ENCODE data around the genes STAP2, TICAM1, KDM4B and MICOS13.

GRCh38 chr19:4174165-4174659 lies 8.2 kb downstream of the SIRT6 start:
- PRO-cap = bidirectional peak, plus-strand start at chr19:4174511, minus-strand start at chr19:4174374

DNA sequence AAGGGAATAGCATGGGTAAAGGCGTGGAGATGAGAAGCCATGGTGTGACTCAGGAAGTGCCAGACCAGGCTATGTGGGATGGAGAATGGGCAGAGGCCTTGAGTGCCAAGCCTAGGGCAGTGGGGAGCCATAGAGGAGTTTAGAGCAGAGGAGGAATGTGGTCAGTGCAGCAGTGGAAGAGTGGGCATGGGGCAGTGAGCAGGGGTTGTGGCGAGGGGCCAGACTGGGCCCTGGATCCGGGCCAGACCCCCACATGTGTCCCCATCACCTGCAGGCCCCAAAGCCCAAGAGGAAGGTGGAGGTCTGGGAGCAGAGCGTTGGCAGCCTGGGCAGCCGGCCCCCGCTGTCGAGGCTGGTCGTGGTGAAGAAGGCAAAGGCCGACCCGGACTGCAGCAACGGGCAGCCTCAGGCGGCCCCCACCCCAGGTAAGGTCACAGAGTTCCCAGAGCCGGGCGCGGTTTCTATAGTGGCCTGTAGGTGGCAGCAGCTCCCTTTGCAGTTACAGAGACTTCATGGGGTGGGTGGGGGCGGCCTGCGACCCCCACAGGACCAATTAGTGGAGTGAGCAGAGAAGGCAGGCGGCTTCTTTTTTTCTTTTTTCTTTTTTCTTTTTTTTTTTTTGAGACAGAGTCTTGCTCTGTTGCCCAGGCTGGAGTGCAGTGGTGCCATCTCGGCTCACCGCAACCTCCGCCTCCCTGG lies 11.6 kb upstream of the SHD start:
- PRO-cap = no peak

DNA sequence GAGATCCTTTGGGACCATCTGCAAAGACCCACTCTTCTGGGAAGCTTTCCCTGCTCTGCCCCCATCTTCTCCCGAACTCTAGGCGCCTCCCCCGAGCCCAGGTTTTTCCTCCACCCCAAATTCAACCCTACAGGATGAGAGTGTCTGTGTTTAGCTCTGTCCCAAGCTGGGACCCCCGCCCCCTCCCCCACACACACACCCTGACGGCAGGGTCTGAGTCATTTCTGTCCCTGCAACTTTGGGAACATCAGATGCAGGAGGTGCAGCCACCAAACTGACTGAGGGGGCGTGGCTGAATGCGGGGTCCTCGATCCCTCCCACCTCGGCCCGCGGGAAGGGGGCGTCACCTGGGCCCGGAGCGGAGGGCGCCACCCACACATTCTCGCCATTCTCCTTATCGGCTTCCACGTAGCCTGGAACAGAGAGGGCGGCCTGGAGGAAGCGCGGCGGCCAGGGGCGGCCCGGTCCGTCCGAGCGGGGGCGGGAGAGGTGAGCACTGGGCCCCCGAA lies 12.0 kb downstream of the STAP2 start:
- PRO-cap = no peak

DNA sequence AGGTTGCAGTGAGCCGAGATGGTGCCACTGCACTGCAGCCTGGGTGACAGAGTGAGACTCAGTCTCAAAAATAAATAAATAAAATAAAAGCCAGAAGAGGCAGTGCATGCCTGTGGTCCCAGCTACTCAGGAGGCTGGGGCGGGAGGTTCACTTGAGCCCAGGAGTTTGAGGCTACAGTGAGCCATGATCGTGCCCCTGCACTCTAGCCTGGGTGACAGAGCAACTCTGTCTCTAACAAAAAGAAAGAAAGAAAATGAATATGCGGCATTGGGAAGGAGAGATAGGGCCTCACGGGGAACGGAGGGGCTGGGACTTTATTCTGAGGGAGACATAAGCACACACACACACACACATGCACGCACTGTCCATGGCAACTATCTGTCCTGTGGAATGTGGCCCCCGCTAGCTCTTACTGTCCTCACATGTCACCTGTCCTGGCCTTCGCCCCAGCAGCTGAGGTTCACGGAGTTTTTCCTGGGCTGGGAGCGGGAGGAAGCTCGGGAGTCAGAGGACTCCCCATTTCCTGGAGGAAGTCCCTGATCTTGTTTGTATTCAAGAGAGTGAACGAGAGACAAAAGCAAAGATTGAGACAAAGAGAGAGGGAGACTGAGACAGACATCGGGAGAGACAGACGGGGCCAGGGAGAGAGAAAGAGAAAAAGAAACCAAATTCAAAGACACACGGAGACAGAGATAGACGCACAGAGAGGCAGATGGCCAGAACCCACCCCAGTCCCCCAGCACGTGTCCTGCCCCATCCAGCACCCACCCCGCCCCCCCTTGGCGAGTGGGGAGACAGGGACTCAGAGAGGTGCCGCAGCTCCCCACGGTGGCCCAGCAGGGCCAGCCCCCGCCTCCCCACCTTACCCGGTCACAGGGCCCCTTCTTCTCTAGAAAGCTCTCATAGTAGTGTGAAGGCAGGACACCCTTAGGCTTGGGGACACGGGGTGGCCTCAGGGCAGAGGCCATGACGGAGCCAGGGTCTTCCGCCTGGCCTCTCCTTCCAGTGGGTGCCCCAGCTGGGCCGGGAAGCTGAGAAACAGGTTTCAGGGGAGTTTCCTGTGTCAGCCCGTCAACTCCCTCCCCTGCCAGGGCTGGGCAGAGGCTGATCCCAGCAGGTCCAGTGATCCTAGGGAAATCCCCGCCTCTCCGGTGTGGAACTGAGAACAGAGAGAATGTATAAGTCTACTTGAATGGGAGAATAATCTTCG lies at the start of gene STAP2:
STAP2 (minus strand) TSS at position 1,043 of the 1,211 bp plus-strand sequence.
- PRO-cap = bidirectional peak, plus-strand start at position 481 of the sequence, minus-strand start at position 412 of the sequence; bidirectional peak, plus-strand start at position 1,123 of the sequence, minus-strand start at position 1,008 of the sequence

GRCh38 chr19:4379869-4380740 lies 20.2 kb downstream of the SH3GL1 start:
- PRO-cap = no peak

- PRO-cap = bidirectional peak, plus-strand start at chr19:4722838, minus-strand start at chr19:4722720; bidirectional peak, plus-strand start at chr19:4723266, minus-strand start at chr19:4723349
Measured at GRCh38 chr19:4722504-4723576, 802 bp downstream of the DPP9 start.

DNA sequence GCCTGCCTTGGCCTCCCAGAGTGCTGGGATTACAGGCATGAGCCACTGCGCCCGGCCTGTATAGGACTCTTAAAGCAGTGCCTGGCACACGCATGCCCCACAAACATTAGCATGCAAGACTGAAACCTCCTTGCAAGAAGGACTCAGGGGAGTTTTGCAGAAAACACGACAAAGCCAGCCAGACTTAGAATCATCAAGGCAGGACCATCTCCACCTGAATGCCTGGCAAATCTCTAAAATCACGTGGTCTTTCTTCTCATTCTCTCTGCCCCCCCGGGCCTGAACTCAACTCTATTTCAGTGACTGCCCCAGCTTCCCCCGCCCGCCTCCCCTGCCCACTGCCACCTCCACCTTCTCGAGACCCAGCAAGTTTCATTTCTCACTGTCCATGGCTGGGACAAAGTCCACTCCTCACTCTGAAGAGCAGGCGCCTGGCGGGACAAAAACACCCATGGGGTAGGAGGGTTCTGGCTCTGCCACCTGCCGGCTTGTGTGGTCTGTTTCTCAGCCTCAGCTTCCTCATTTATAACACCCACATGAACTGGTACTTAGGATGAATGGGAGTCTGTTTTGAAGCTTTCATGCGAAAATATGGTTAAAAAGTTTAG lies 2.3 kb downstream of the TICAM1 start:
- PRO-cap = bidirectional peak, plus-strand start at position 426 of the sequence, minus-strand start at position 340 of the sequence

- PRO-cap = bidirectional peak, plus-strand start at chr19:4831397, minus-strand start at chr19:4831448; bidirectional peak, plus-strand start at chr19:4831825, minus-strand start at chr19:4831737
Measured at GRCh38 chr19:4831009-4832105, at the start of gene TICAM1. TSS of gene TICAM1 (minus strand) at chr19:4831712.

- PRO-cap = no peak
Measured at GRCh38 chr19:4832106-4832321, 502 bp upstream of the TICAM1 start.

DNA sequence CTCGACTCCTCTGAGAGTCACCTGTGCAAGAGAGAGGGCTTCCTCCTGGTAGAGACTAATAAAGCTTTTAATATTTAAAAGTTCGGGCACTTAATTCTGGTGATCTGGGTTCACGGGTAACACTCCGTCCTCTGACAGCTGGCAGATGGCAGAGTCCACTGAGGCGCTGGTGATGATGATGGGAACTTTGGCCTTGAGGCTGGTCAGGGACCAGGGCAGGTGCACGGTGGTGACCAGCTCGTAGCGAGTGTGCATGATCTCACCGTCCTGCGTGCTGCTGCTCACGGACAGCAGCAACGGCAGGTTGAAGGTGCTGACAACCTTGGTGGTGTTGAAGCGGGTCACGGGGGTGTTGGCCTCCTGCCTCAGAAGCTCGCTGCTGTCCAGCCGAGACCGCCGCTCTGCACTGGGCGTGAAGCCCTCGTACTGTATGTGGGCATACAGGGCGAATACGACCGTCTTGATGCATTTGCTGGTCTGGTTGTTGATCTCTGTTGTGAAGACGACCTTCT lies 11.7 kb downstream of the ARRDC5 start:
- PRO-cap = no peak

GRCh38 chr19:4968361-4969720 lies at the start of gene KDM4B:
TSS of gene KDM4B (plus strand) at chr19:4969113.
- PRO-cap = unidirectional peak, minus-strand start at chr19:4968646; unidirectional peak, plus-strand start at chr19:4969112

DNA sequence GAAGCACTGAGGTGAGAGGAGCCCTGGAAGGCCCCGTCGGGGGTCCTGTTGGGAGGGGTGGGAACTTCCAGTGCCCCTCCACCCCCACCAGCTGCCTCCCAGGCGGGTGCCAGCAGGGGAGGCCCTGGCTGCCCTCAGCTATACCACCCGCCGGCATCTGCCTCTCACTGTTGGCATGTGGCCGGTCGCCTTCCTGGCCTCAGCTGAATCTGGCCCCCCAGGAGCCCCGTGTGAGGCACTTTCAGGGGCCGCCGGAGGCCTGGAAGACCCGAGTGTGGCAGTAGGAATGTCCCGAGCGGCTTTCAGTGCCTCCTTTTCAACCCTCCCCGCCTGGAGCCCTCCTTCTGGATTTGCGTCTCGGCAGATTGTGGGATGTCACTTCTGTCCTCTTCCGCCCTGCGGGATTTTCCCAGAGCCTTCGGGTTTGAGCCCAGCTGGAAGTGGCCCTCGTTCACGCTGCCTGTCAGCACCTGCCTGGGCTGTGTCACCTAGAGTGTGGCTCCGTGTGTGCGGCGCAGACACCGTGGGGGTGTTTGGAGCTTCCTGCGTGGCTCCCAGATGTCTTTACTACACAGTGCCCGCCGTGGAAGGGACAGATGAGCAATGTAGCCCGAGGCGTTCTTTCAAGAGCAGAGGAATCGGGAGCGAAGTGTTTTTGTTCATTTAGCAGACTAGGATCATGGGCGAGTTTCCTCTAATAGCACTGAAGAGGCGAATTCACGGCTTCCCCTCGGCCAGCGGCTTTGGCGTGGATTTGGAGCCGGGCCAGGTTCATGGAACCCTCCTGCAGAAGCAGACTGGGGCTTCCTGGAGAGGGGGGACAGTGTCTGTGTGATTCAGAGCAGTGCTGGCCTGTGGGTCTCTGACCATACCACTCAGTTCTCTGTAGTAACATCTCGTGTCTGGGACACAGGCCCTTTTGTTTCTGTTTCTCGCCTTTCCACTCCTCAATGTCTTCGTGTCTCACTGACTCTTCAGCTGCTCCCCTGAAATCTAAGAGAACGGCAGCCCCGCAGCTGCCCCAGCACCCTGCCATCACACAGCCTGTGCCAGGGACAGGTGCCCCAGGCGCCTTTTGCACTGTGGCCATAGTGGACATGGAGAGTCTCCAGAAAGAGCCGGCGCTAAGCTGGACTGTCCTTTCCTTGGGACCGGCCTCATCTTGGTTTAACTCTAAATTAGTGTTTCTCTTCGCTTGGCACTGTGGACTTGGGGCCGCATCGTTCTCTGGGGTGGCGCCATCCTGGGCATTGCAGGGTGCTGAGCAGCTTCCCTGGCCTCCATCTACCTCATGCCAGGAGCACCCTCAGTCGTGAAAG lies 68.0 kb downstream of the KDM4B start:
- PRO-cap = no peak

DNA sequence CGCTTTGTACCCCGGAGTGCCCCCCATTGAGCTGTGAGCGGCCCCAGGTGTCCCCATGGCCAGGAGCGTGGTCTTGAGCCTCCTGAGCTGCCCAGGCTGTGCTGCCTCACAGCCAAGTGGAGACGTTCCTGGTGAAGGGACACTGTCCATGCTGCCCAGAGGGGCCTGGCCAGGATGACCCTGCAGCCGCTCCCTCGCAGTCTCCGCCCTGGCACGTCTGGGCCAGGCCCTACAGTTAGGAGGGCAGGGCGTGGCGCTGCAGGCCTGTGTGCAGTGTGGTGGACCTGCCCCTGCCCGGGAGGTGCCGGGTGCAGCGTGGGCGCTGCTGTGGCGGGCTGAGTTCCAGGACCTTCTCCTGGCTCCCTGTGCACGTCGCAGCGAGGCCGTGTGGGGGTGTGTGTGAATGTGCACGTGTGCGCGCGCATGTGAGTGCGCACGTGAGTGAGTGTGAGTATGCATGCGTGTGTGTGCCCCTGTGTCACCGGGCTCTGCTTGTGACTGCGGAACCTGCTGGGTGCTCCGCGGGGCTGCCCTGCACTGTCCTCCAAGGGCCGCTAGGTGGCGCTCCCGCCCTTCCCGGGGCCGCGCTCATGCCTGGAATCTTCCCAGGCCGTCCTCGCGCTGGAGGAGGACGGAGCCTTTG lies 79.1 kb downstream of the KDM4B start:
- PRO-cap = bidirectional peak, plus-strand start at position 307 of the sequence, minus-strand start at position 205 of the sequence

- PRO-cap = unidirectional peak, minus-strand start at chr19:5053151
Measured at GRCh38 chr19:5052767-5053405, 84.0 kb downstream of the KDM4B start.

DNA sequence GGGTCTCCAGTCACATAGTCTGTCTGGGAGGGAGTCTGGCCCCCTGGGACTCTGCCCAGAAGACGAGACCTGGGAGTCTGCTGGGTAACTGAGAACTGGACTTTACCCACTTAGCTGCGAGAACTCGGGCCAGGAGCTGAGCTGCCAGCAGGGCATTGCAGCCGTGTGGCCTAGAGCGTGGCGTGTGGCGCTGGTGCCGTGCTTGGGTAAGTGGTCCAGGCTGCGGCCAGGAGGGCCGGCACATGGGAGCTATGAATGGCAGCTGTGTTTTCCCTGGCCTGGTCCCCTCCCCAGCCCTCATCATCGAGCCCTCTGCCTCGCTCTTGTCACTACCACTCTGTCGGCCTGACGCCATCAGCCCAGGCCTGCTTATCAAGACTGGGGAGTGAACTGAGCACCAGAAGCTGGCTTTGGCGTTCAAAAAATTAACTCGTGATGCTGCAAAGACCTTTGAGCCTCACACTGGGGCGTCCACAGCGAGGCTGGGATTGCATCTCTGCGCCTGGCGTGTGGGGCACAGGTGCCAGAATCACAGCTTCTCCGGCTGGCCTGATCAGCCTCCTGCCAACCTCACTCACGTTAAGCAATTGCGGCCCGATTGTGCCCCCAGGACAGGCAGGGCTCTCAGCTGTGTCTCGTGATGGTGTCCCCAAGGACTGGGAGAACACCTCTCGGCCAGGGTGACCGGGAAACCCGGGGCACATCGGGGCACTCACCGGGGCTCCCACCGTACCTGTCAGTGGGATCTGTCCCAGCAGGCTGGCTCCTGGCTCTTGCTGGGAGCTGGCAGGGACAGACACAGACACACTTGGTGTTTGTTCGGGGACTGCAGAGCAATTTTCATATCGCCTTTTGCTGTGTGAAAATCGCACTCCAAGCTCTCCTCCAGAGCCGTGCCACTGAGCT lies 85.9 kb downstream of the KDM4B start:
- PRO-cap = no peak

DNA sequence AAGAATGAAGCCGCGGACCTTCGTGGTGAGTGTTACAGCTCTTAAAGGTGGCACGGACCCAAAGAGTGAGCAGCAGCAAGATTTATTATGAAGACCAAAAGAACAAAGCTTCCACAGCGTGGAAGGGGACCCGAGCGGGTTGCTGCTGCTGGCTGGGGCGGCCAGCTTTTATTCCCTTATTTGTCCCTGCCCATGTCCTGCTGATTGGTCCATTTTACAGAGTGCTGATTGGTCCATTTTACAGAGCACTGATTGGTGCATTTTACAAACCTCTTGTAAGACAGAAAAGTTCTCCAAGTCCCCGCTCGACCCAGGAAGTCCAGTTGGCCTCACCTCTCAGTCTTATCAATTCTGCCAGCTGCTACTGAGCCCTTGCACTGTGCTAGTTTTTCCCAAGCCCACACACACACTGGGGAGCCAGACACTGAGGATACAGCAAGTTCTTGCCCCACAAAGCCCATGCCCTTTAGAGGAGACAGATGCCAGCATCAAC lies 175.1 kb downstream of the PTPRS start:
- PRO-cap = no peak

GRCh38 chr19:5207895-5208509 lies 132.6 kb downstream of the PTPRS start:
- PRO-cap = no peak

DNA sequence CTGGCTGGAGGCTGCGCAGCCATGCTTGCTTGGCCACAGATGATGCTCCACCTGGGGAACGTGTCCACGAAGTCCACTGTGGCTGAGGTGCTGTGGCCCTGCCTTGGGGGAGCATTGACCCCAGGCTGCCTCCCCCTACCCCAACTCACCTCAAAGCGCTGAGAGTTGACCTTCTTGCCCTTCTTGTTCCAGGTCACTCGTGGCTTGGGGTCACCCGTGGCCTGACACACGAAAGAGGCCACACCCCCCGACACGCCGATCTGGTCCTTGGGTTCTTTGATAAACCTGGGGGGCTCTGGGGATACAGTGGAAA lies 66.6 kb downstream of the PTPRS start:
- PRO-cap = no peak

- PRO-cap = bidirectional peak, plus-strand start at chr19:5680141, minus-strand start at chr19:5680134; bidirectional peak, plus-strand start at chr19:5680358, minus-strand start at chr19:5680238; bidirectional peak, plus-strand start at chr19:5680622, minus-strand start at chr19:5680535
Measured at GRCh38 chr19:5680047-5680727, at the start of gene MICOS13. TSS of gene MICOS13 (minus strand) at chr19:5680516.

DNA sequence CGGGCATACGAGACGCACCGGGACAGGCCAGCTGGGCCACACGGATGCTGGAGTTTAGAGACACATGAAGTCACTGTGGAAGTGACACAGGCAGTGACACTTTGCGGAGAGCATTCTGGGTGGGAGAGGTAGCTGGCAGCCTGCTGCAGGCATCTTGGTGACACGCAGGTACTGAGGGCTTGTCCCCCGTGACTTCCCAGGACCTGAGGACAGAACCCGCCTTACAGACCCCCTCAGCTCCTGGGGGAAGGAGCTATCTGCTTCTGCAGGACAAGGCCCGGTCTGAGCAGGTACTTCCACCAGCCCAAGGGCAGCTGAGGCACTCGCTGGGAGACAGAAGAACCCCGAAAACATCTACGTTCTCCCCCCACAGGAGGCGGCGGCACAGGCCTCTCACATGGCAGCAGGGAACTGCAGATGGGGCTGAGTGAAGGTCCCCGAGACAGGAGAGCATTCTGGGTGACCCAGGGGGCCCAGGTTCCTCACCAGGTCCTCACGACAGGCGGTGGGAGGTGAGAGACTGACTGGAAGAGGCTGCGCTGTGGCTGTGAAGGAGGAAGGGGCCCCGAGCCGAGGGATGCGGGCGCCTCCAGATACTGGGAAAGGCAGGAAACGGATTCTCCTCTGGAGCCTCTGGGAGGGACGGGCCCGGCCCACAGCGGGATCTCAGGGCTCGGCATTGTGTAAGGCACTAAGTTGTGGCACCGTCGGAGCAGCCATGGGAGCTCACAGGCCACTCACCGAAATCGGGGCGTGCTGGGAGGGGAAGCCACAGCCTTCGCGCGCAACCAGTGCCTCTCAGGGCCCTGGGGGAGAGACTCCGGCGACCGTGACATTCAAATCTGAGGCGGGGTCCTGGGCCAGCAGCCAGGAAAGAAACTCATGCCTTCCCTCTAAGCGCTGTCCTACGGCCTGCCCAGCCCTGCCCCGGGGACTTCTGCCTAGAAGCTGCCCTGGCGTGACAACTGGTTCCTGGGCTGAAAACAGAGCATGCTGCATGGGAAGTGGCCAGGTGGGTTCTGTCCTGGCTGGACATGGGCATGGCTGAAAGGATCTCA lies 13.9 kb downstream of the RPL36 start:
- PRO-cap = no peak

All from rectum (tissue), 1 donor.